Epithelial cell of esophagus (primary cell): ENCODE measurements around the gene INSC.

- RRBS = no CpG with 5 or more reads among the region's 5 CpGs
Observed at GRCh38 chr11:14026869-14027307, 64.4 kb downstream of the SPON1 start.

DNA sequence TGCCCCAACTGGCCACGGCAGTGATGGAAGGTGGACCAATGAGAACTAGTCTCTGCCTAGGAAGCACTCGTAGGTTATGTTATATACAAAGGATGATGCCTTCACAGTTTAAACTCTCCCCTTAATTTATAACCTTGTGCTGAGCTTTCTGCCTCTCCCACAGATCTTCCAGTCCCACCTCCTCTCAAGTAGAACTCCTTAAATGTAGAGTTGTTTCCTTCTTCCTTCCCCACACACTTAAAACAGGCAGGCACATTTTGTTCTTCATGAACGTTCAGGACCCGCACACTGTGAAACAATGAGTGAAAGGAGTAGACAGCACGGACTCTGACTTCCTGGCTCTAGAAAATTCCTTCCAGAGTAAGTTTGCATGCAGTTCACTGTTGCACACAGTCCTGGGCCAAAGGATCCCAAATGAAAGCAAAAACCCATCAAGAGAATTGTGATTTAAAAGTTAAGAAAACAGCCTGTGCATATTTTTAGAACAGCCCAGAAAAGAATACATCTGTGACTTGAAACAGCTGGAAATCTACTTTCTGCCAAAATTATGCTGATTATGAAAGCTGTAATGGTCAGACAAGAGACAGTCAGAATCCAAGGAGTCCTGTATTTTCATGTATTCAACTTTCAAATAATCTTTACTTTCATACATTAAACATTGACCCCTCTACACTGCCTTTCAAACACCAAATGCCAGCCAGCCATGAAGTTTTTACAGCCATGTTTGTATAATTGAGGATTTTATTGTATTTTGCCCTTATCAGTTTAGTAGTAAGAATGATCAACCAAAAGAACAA lies 167.6 kb downstream of the RRAS2 start:
- RRBS = no CpG with 5 or more reads among the region's 5 CpGs

GRCh38 chr11:14261710-14263130 lies 96.8 kb downstream of the RRAS2 start:
- RRBS = 96% methylated on average over 3 of the region's 19 CpGs

GRCh38 chr11:14345401-14345731 lies 13.6 kb downstream of the RRAS2 start:
- RRBS = no CpG with 5 or more reads among the region's 2 CpGs

GRCh38 chr11:14455544-14456213 lies 43.9 kb downstream of the COPB1 start:
- RRBS = no CpG with 5 or more reads among the region's 3 CpGs

DNA sequence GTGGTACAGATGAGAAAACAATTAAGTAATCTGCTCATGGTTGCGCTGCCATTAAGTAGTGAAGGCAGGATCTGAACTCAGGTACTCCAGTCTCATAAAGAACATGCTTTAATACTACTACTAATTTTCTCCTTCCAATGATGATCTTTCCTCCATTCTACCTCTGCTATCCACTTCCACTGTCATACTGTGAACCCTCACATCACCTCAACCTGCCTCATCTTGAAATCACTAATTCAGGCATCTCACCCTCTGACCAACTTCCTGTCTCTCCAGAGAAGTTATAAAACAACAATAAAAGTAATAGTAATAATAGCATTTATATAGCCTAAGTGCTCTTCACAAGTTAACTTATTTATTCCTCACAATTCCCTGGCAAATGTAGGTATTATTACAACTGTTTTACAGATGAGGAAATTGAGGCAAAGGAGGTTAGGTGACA lies 57.1 kb upstream of the PSMA1 start:
- RRBS = no CpG with 5 or more reads among the region's 1 CpG

DNA sequence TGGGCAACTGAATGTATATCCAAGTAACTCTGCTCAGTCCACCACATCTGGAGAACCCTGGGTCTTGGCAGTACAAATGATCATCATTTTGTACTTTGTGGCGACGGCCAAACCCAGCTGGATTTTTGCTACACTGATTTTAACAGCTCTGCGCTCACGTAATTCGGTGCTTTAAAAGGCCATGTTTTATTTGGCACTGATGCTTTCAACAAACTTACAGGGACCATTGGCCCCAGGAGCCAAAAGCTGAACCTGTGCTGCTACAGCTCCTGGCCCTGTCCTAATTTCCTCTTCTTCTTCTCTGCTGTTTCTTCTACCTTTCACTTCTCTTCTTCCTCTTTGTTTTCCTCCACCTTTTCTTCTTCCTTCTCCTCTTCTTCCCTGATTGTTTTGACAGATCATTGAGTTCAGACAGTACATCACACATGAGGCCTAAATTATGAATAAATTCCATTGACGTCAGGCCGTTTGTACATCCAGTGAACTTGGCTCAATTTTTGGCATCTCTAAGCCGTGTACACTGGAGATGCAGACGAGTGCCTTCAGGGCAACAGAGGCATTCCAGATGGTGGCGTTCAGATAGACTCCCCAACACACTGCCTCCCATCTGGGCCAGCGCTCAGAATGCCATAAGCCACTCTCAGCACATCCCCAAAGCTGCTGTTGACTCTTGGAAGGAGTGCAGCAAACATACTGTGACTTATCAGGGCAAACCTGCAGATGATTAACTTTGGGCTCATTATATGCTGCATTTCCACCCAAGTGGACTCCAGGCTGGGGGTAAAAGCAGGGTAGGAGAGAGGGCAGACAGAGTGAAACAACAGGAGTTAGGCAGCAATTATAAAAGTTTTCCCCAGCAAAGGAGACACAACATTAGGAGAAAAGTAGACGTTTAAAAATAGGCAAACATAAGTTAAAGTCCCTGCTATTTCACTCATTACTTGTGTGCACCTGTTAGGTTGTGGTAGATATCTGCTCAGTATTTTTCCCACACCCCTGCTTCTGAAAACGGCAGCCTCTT lies 60.4 kb upstream of the PDE3B start:
- RRBS = no CpG with 5 or more reads among the region's 13 CpGs

GRCh38 chr11:14646127-14646676 lies 2.6 kb downstream of the PDE3B start:
- RRBS = no CpG with 5 or more reads among the region's 4 CpGs

DNA sequence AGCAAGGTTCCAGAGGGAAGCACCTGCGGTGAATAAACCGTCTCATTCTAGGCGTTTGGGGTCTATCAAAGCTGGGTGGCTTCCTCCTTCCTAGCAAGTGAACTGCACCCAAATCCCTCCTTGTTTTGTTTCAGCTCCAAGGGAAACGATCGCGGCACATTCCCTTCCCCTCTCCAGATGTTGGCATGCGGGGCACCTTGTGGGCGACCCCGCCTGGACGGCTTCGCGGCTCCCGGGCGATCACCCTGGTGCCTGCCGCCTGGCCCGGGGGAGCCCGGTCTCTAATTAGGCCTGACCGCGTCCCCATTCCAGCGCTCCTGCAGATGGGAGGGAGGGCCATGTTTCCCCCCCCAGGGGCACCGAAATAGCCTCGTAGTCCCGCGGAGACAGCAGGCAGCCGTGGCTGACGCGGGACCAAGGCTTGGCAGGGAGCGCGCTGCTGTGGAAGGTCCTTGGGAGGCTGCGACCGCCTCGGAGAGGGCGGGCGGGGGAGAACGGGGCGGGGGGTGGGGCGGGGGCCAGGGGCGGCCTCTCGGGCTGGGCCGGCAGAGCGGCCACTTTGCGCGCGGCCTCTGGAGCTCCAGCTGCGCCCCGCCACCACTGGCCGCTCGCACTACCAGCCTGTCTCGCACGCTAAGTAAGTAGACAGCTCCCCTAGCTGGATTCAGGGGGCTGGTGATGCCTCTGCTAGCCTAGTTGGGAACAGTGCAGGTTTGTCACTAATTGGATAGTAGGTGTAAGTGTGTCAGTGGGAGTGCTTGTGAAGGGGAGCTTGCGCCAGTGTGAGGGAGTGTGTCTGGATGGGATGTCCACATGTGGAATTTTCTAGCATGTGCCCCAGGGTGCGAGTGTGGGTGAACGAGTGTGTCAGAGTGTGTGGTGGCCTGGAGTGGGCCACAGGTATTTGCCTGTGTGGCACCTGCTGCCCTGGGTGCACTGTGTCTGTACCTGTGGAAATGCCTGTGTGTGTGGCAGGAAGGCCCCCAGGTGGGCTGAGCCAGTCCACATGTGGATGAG lies at the start of gene INSC:
Gene INSC (plus strand): TSS at position 557 of the 1,017 bp plus-strand sequence.
- RRBS = no CpG with 5 or more reads among the region's 53 CpGs

DNA sequence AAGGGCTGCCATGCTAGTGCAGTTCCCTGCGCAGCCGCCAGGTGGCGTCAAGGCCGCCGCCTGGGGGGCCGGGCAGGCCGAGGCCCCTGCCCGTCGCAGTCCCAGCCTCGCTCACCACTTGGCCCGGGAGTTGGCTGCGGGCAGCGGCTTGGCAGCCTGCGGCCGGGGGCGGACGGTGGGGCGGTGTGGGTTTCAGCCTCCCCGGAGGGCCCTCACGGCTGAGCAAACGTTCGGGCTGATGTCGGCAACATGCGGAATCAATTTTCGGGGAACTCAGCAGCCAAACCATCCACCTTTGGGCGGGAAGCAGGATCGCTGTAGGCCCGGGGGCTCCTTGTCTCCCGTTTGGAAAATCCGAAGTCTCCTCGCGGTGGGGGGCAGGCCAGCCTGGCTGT lies 415.0 kb downstream of the SOX6 start:
- RRBS = 15% methylated on average over 18 of the region's 32 CpGs

- RRBS = no CpG with 5 or more reads among the region's 6 CpGs
Observed at GRCh38 chr11:16012339-16012963, 343.9 kb downstream of the SOX6 start.

GRCh38 chr11:16114921-16115411 lies 241.4 kb downstream of the SOX6 start:
- RRBS = no CpG with 5 or more reads among the region's 1 CpG

GRCh38 chr11:16184641-16184930 lies 171.8 kb downstream of the SOX6 start:
- RRBS = no CpG with 5 or more reads among the region's 1 CpG

DNA sequence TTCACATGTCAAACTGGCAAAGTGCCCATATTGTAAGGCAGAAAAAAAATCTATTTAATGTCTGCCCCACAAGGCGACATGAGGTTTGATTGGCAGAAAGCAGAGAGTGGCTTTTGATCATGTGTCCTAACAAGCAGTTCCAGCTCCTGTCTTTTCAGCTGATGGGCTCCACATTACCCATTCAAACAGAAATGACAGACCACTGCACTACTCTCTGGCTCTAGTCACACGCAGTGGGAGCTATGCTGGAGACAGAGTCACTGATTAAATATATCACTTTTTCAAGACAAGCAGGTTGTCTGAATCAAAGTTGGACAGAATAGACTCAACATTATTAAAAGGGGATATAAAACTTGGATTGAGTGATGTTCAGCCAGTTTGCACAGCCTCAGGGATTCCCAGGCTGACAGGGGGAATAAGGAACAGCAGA lies 58.9 kb downstream of the SOX6 start:
- RRBS = no CpG with 5 or more reads among the region's 2 CpGs

- RRBS = no CpG with 5 or more reads among the region's 2 CpGs
Observed at GRCh38 chr11:16397258-16397779, 41.0 kb upstream of the SOX6 start.

DNA sequence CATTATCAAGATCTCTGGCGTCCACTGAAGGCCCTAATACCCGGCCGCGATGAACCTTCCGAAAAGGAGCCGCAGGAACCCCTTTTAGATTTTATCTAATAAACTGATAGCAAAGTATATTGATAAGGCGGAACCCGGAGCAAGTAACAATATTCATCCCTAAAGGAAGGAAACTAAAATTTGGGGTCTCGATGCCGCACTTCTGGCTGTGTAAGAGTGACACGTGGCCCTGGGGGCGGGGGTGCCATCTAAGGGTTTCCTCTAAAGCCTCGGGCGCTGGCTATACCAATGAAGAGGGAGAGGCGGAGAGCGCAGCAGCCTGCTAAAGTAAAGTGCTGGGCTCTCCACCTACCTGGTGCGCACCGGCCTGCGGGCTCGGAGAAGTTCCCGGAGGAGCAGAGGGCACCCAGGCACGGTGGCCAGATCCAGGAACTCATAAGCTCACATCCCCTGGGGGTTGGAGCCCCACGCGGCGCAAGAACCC lies 127.9 kb upstream of the C11orf58 start:
- RRBS = 56% methylated on average over 12 of the region's 25 CpGs

- RRBS = no CpG with 5 or more reads among the region's 25 CpGs
Observed at GRCh38 chr11:16814833-16815736, 76.6 kb downstream of the C11orf58 start.

DNA sequence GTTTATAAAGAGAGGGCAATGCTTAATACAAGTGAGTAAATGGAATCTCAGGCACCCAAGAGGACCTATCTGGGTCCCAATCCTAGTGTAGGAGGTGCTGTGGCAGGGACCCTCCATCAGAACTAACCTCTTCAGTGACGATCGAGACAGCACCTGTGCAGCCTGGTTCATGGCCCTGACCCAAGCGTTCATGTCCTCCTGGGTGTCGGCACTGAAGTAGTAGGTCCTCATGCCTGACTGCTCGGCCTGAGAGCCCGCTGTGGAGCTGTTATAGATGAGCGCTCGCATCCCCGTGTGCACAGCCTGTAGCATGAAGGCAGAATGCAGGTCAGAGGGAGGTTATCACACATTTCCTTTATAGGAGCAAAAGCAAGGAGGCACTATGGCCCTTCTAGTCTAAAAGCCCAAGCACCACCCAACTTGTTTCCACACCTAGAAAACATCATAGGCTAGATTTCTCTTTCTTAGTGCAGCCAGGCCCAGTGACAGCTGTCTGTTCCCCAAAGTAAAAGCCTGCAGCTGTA lies 103.0 kb downstream of the C11orf58 start:
- RRBS = no CpG with 5 or more reads among the region's 9 CpGs

DNA sequence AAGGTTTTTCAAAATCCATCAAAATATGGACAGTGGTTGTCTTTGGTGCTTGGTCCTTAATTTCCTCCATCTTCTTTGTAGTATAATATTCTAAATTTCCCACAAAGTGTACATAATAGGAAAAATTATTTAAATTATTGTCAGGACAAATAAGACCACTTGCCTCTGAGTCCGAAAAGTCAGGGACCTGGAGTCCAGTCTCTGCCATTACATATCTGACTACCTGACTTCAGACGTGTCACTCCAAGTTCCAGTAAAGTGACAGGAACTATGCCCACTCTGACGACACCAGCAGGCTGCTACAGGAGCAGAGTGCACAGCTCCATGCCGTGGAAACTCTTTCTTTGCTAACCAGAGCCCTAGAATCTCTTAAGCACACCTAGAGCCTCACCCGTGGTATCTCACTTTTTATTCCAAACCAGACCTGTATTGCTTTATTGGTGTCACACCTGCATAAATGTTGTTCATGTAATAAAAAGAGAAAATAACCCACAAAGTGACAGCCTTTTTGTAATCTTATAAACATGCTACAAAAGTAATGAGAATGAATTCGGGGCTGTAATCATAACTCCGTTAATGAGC lies 93.7 kb downstream of the PLEKHA7 start:
- RRBS = no CpG with 5 or more reads among the region's 7 CpGs

DNA sequence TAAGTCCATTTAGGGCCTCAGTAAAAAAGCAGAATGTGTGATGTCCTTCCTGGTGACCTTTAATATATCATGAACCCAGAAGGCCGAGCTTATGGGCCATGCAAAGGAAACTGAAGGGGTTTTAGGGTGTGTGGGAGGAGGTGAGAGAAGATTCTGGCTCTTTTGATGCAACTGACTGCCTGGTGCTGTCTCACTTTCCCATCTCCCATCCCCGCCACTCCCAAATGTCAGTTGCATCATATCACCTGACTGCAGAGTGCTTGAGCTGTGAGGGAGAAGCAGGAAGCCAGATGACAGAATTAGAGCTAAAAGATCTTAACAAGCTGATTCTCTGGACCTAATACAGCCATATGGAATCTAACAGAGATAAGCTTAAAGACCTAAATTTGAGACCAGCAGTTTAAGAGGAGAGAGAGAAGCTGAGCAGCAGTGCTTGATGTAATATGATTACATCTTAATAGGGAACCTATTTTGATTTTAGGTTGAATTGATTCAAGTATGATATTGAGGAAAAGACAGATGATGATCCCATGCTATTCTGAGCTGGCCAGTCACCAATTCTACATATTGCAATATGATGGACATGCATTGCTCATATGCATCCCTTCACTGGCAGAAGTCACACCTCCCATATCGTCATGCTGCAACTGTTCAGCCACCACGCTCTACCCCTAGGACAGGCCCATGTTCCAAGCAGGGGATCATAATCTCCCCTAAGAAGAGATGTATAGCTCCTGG lies 45.1 kb downstream of the PLEKHA7 start:
- RRBS = no CpG with 5 or more reads among the region's 4 CpGs